Bronchial epithelial cell (primary cell): ENCODE measurements around the gene PECAM1.

DNA sequence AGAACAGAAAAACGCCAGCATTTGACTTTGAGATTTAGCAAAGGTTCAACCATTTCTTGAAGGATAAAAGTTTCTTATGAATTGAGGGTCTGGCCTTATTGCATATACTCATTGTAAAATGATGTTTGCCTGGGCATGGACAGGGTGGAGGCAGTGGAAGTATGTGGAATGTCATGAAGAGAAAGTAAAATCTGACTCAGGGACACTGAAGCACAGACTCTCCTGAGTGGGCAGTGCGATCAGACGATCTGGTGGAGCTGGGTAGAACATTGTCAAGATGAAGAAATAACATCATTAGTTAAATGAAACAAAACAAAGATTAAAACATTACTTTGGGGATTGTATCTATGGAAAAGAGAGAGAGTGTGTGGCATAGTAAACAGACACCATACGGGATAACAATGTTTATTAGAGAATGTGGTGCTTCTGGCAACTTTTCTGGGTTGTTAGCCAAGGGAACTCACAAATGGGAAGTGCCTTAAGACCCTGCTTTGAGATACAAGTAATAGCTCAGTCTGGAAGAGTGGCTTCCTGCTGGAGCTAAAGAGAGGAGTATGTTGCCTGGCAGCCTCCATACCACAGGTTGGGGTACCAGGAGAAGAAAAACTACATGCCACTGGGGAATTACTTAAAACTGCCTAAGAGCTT lies 4.5 kb downstream of the MAP3K3 start:
- RRBS, 2 experiments = no CpG with 5 or more reads among the region's 4 CpGs

GRCh38 chr17:63683239-63683785 lies 16.6 kb downstream of the LIMD2 start:
- RRBS, 2 experiments = no CpG with 5 or more reads among the region's 3 CpGs

GRCh38 chr17:63691907-63692581 lies 7.9 kb downstream of the LIMD2 start:
- RRBS, 2 experiments = no CpG with 5 or more reads among the region's 12 CpGs

- RRBS, 2 experiments = no CpG with 5 or more reads among the region's 25 CpGs
Measured at GRCh38 chr17:63697395-63698479, 2.2 kb downstream of the LIMD2 start.

- RRBS, 2 experiments = 25 to 27% methylated on average over 9 of the region's 36 CpGs
Measured at GRCh38 chr17:63698480-63699111, 1.3 kb downstream of the LIMD2 start.

DNA sequence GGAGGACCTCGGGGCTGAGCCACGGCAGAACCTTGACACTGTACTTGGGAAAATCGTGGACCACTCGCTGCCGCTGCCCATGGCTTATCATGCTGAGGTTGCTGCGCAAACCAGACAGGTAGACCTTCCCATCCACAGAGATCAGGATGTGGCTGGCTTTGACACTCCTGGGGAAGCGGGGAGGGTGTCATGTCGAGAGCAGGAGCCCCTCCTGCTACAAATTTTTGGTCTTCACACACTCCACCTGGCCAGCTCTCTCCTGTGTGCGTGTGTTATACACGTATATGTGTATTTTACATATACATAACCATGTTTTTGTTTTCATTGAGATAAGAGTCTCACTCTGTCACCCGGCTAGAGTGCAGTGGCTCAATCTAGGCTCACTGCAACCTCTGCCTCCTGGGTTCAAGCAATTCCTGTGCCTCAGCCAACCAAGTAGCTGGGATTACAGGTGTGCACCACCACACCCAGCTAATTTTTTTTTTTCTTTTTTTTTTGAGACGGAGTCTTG lies 7.4 kb upstream of the LIMD2 start:
- RRBS, 2 experiments = no CpG with 5 or more reads among the region's 12 CpGs

DNA sequence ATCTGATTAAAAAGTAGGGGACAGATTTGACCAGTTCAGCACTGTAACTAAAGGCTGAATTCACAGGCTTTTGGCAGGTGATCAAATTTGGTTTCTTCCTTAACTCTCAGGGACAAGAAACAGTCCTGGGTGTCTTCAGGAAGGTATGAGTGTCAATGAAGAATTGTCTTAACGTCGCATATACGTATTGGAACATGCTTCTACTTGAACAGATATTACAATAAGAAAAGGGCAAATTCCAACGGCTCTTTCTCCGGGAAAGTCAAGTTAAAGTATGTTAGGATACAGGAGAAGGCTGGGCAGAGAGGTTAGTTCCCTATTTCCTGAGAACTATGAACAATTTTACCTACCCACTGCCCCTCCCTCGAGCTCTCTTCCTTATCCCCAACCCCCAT lies 784 bp downstream of the STRADA start:
- RRBS, 2 experiments = no CpG with 5 or more reads among the region's 6 CpGs

GRCh38 chr17:63812880-63813676 lies 14.2 kb upstream of the PSMC5 start:
- RRBS, 2 experiments = no CpG with 5 or more reads among the region's 14 CpGs

- RRBS, 2 experiments = 2 to 14% methylated on average over 1 of the region's 25 CpGs
Measured at GRCh38 chr17:63826783-63827279, 400 bp upstream of the PSMC5 start.

- RRBS, 2 experiments = no CpG with 5 or more reads among the region's 8 CpGs
Measured at GRCh38 chr17:63922211-63922772, 3.7 kb upstream of the GH1 start.

- RRBS, 2 experiments = no CpG with 5 or more reads among the region's 4 CpGs
Measured at GRCh38 chr17:63954525-63954856, 18.2 kb downstream of the SCN4A start.

DNA sequence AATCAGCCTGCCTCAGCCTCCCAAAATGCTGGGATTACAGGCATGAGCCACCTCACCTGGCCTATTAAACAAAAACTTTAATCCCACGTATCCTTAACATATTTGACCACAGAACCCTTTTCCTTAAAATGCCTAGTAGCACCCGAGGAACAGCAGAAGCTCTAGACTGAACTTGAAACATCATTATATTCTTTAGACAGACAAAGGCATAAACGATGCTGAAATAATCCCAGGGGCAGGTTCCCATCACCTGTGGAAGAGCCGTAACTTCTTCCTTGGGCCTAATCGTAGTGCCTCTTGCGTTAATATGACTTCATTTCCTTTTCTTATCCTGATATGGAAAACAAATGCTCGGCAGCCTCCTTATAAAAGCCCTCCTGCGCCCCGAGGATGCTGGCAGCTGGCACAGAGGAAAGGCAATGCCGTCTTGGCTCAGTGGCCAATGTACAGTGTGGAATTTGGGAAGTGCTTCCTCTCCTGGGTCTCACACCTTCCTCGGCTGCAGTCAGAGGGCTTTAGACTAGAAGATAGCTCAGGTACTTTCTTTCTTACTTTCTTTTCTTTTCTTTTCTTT lies 3.5 kb downstream of the SCN4A start:
- RRBS, 2 experiments = no CpG with 5 or more reads among the region's 11 CpGs

DNA sequence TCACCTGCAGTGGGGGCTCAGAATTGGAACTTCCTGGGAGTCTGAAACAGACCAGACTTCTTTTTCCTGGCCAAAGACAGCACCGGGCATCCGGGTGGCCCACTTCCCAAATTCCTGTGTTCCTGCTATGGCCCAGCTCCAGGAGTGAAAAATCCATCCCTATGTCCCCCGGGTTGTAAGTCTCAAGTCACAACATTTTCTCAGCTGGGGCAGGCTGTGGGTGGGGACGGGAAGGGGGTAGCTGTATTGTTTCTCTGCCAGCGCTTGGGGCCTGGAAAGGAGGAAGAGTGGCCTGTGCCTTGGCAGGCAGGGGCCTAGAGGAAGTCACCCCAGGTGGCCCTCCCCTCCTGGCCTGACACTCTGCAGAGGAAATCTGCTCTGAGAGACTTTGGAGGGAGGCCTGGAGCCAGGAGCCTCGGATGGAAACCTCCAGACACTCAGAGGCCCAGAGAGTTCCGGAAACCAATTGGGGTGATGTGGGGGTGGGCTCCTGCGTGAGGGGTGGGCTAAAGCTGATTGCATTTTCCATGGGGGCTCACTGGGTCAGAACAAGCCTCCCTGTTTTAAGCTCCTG lies 10.6 kb upstream of the SCN4A start:
- RRBS, 2 experiments = 67 to 71% methylated on average over 2 of the region's 8 CpGs

GRCh38 chr17:64024037-64024809 lies 3.8 kb upstream of the ICAM2 start:
- RRBS, 2 experiments = no CpG with 5 or more reads among the region's 9 CpGs

DNA sequence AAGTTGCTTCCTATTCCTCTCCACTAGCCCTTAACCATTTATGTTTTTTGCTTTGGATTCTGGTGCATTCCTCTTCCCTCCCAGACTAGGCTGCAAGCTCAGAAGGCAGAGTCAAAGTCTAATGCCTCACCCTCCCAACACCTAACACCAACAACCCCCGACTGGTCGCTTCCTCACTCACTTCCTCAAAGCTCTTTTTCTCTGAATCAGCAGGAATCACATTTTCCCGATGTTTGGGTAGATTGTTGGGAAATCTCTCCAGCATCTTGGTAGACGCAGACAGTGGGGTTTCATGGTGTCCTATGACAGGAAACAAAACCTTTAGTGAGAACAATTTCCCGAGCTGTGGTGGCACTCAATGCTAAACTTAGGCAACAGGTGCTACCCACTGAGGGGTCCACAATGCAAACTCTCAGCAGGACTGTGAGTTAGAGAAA lies 39.9 kb upstream of the ICAM2 start:
- RRBS, 2 experiments = no CpG with 5 or more reads among the region's 5 CpGs

DNA sequence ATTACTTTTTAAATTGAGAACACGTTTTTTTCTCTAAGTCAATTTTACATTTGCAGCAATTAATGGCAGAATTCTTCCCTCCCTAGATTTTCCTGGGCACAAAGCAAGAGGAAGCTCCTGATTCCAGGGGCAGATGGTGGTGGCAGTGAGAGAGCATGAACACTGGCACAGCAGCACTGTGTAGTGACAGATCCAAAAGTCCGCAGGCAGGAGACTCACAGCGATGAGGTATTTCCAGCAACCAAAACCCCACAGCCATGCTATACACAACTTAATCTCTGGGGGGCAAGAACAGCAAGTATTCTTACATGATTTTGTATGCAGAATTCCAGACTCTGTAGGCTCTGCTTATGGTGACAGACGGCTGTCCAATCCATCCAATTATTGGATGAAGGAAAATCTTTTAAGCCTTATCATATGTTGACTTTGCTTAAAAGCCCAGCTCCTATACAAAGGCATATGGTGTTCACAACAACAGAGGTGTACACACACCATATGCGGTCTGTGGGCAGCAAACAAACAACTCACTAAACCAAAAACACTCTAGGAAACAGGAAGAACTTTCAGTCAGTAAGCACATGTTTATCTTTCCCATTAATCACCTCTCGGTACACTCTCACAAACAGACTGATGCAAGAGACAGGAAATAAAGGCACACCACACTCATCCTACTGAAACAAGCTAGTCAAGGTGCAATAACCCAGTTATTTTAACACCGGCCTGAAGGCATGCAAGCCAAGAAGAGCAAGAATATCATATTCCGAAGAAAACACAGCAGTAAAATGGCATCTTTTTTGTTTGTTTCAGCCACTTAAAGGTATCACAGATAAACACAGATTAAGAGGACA lies 48.0 kb downstream of the ERN1 start:
- RRBS, 2 experiments = no CpG with 5 or more reads among the region's 8 CpGs

- RRBS, 2 experiments = no CpG with 5 or more reads among the region's 11 CpGs
Measured at GRCh38 chr17:64118063-64119110, 11.6 kb downstream of the ERN1 start.

- RRBS, 2 experiments = no CpG with 5 or more reads among the region's 4 CpGs
Measured at GRCh38 chr17:64152389-64152953, 22.5 kb upstream of the ERN1 start.

GRCh38 chr17:64261738-64262924 lies 929 bp downstream of the TEX2 start:
- RRBS, 2 experiments = 1% methylated on average over 22 of the region's 56 CpGs

- RRBS, 2 experiments = no CpG with 5 or more reads among the region's 24 CpGs
Measured at GRCh38 chr17:64389940-64391066, at the start of gene PECAM1. TSS of gene PECAM1 (minus strand) at chr17:64390860.